ENCODE results near the gene C10orf88.

DNA sequence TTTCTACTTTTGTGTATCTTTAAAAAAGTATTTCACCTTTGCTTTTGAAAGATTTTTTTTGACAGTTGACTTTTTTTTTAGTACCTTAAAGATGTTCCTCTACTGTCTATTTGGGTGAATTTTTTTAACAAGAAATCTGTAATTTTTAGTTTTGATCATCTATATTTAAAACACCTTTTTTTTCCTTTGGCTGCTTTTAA lies 152.2 kb upstream of the PLPP4 start:
- PRO-cap, result no peak

- PRO-cap, result no peak
Observed at GRCh38 chr10:120906715-120907224, 55.6 kb downstream of the WDR11 start.

GRCh38 chr10:121359506-121359937 lies 238.7 kb downstream of the FGFR2 start:
- PRO-cap, result no peak

GRCh38 chr10:121366051-121366410 lies 232.2 kb downstream of the FGFR2 start:
- PRO-cap, result no peak

GRCh38 chr10:121500358-121500983 lies 97.8 kb downstream of the FGFR2 start:
- PRO-cap, result no peak

DNA sequence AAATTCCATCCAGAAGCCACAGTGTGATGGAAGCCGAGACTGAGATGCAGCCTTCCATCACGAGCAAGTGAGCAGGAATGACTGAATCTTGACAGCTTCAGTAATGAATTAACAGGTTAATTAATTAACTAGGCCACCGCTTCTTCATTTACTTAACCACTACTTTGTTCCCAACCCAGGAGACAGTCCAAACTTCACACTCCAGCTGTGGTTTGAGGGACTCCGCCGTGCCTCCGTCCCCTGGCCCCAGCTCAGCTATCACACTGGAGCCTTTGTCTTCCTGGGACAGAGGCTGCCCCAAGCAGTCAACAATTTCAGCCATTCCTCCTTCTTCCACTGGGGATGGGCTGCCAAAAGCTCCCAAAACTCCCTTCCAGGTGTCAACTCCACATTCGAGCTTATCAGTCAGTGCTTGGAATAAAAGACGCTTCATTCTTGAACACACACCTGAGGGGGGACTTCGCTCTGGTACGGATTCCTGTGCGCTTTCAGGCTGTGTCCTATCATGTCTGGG lies 65.8 kb downstream of the FGFR2 start:
- PRO-cap, result no peak

DNA sequence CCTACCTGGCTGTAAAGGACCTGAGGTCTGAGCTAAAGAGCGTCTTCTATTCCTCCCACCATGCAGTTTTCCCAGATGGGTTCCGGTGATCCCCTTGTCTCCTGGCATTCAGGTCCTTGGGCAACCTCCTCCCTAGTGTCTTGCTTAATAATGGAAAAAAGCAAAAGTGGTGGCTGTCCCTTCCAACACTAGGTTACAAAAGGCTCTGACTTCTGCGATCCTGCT lies 48.9 kb downstream of the FGFR2 start:
- PRO-cap, result no peak

DNA sequence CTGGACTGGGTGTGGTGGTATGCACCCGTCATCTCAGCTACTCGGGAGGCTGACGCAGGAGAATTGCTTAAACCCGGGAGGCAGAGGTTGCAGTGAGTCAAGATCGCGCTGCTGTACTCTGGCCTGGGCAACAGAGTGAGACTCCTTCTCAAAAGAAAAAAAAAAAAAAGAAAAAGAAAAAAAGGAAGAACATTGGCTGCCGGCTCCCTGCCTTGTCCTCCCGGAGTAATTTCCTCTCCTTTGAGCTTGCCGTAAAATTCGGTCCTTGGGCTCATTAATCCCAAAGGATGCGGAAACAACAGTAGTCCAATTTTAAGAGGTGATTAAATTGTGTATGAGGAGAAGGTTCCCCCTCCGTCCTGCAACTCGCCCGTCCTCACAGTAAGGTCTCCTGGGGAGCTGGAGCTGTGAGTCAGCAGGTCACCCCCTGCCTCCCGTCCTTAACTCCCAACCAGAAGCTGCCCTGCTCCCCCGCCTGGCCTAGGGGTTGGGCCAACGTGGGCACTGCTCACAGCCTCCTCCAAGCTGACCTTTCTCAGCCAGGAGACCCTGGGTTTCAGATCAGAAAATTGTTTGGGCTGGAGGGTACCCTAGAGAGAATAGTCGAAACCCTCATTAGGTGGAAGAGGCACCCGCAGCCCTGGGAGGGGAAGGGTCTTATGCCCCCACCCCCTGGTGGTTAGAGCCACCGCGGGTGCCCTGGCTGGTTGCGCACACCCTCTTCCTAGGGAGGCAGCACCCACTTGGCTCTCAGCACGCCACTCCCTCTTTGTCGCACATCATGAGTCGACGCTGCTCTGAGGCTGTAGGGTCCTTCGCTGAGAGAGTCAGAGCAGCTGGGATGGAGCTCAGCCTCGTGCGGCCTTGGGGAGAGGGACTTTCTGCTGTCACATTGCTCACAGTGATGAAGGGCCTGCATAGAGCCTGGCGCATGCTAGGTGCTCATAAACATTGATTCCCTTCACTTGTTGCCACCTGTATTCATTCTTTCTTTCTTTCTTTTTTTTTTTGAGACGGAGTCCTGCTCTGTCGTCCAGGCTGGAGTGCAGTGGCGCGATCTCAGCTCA lies 131.1 kb downstream of the TACC2 start:
- PRO-cap, result no peak

DNA sequence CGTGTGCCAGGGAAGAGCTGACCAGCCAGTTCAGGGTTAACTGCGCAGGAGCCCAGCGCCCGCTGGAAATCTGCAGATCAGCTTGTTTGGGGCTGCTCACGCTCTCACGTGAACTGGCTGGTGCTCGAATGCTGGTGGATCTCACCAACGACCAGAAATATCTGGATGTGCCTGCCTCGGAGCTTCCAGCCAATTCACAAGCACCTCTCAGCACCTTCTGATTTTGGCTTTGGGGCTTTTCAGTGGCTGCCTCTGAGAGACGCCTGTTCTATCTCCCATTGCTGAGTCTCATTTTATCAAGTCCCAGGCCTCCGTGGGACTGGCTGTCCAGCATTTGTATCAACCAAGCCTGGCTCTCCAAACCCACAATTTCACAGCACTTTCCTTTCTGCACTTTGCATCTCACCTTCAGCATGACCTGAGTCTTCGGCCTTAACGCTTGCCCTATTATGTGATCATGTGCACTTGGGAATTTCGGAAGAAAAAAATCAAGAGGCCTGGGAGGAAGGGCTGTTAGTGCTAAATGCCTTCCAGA lies 131.8 kb upstream of the BTBD16 start:
- PRO-cap, result unidirectional peak, plus-strand start at position 220 of the sequence; unidirectional peak, plus-strand start at position 242 of the sequence

GRCh38 chr10:122139767-122140384 lies 131.2 kb upstream of the BTBD16 start:
- PRO-cap, result no peak

DNA sequence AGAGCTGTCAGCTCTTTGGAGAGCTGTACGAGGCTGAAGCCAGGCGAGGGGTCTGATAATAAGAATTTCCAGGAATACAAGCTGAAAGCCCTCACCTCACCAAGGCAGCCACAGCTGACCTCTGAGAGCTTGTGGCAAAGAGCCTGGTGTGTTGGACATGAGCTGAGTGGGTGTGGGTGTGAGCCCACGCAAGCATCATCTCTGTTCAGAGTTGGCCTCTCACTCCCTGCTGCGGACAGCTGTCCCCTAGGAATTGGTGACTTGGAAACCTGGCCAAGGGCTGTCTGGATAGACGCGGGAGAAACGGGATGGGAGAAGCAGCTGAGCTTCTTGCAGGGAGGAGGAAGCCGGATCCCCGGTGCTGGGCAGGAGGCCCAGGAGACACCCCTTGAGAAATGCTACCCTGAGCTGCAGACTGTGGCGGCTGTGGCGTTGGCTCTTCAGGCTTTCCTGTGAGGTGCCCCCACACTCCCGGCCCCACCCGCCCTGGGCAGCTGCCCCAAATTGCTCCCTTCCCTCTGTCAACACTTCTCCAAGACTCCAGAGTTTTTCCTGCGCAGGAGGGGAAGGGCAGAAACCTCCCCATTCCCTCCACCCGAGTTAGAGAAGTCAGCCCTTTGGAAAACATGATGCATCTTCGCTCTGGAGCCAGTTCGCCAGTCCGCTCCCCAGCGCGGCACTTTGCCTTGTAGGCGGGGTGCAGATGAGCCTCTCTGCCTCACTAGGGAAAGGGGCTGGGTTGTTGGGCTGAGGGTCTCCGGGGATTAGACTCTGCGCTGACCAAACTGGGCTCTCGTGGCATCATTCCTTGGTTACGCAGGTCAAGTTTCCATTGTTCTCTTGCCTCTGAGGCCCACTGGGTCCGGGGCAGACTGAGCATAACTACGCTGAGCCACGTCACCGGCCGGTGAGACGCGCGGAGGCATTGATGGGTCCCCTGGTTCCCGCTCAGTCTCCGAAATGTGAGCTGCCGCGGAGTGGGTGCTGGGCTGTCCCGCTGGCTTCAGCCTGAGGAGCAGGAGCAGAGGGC lies 121.8 kb upstream of the BTBD16 start:
- PRO-cap, result unidirectional peak, plus-strand start at position 291 of the sequence; unidirectional peak, plus-strand start at position 543 of the sequence

DNA sequence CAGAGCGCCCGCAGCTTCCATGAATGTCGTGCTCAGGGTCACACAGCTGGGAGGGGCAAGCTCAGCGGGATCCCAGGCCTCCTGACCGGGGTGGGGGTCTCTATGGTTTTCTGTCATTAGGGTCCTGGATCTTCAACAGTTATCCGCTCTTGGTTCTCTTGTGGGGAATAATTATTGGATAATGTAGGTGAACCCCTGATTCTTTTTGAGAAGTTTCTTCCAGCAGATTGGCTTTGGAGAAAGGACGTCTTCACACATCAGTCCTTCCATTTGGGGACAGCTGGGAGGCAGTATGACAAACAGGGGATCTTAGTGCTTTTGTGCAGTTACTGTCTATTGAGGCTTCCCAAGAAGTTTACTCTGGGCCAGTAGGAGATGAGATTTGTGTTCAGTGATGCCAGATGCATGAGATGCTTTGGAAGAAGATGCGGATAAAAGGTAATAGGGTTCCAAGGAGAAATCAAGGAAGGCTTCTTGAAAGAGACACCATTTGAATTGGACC lies 30.5 kb upstream of the BTBD16 start:
- PRO-cap, result no peak

DNA sequence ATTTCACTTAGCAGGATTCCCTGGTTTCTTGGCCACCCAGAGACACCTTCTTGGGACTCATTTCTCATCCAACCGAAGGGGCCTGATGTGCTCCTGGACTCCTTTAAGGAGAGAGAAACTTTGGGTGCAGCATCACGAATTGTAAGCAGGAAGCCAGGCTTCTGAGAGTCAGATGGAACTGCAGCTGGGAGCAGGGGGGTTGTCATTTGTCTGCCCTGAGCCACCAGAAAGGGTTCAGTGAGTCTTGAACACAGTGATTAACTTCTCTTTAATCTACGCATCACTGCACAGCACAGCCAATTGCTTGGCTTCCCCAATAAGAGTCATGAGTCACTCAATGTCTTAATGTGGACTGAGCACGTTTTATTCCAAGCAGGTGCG lies 26.1 kb upstream of the PLEKHA1 start:
- PRO-cap, result no peak

DNA sequence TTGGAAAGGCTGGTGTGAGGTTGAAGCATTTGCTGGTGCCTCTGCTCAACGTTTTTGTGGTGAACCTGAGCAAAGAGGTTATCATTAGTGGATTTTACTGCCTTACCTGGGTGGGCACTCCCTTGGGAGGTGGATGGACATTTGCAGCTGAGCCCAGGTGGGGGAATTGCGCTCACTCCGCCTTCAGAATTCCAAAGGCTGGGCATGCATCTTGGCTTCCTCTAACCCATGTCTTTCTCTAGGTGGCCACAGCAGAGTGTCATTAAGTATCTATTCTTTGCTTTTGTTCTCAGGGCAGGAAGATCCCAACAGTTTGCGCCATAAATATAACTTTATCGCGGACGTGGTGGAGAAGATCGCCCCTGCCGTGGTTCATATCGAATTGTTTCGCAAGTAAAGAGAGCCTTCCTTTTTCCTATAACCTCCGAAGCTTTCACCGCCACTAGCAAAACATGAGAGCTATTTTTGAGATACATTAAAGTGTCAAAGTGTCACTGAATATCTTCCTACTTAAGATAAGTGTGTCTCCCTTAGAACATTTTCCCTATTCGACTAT lies 27.3 kb downstream of the HTRA1 start:
- PRO-cap, result no peak

DNA sequence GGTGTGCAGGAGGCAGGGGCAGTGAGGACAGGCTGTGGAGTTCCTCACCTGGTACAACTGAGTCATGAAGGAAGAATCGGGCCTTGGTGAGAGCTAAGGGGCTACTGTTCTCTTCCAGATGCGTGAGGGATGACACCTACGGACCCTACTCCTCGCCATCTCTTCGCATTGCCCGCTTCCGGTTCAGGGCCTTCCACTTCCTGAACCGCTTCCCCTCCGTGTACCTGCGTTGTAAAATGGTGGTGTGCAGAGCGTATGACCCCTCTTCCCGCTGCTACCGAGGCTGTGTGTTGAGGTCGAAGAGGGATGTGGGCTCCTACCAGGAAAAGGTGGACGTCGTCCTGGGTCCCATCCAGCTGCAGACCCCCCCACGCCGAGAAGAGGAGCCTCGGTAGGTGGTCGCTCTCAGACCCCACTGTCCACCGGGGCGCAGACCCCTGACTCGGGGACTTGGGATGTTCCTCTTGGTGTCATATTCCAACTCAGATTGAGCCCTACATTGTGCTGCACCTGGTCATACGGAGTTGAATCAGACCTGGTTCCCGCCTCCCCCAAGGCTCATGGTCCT lies 29.6 kb upstream of the SPADH start:
- PRO-cap, result no peak

DNA sequence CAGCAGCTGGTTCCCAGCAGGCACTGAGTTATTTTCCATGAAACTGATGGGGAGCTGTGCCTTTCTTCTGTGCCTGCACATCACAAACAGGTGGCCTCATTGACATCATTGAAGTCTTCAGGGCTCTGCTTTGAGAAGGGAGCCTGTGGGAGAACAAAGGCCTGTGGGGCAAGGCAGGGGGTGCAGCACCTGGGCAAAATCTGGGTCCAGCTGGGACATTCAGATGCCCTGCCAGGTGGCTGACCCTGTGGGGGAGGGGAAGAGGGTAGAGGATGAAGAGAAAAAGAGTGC lies 366 bp upstream of the CUZD1 start:
- PRO-cap, result no peak

DNA sequence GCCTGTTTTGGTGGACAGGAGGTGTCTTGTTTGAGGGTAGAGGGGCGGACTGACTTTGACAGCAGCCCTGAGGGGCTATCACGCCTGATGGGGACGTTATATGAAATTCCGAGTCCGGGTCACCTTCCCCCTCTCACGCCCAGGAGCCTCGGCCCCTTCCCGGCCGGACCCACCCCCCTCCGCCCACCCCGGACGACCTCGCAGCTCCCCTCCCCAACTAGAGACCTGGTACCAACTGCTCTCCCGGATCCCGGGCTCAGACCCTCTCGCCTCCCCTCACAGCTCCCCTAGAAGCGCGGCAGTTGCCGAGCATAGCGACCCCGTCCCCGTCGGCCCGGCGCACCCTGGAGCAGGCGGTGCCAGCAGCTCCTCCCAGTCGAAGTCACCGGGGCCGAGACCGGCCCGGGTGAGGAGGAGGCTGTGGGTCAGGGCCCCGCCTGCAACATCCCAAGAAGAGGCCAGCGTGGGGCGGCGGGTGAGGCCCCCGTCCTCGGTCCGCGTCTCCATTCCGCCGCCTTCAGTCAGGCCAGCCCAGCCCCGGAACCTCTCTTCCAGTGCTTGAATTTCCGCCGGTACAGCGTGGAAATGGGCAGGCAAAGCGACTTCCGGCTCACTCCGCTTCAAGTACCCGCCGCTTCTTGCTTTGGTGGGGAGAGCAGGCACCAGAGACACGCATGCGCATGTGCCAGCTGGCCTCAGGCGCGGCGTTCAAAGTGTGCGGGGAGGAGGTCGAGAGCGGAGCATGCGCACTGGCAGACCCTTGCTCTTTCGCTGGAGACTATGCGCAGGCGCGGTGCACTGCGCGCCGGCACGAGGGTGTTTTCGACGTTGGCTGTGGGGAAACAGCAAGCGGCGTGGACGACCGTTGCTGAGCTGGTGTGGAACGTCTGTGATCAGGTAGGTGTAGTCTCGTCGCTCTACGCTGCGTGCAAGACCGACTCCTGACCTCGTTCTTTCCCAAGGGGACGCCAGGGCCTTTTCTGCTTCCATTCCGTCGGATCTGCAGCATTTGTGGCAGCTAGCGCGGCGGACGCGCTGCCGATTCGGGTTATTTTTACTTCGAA lies at the start of gene C10orf88:
TSS of gene C10orf88 (minus strand) at position 556 of the 1,064 bp plus-strand sequence.
- PRO-cap, result no peak

DNA sequence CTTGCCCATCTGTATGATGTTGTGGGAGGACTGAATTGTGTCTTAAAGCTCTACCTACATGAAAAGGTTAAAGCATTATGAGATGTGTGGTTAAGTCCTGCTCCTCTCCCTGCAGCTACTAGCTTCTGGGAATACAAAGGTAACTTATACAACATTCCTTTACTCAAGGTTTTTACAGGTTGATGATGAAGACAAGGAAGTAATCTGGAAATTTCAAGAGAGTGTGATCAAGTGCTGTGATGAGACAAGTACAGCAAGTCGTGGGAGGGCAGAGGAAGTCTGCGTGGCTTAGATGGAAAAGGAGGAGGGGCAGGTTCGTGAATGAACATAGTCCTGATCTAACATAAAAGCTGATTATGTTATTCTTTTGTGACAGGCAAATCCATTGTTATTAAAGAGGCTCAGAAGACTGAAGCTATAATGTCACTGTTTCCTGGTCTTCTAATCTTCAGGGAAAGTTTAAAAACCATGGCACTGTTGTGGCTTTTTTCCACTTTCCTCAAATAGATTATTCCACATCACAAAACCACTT lies 84.2 kb downstream of the CPXM2 start:
- PRO-cap, result no peak

GRCh38 chr10:123885818-123886252 lies 5.8 kb downstream of the CPXM2 start:
- PRO-cap, result unidirectional peak, minus-strand start at chr10:123885876

- PRO-cap, result no peak
Observed at GRCh38 chr10:124035836-124036610, 57.4 kb downstream of the CHST15 start.